Metastatic Pancreatic Carcinoma in the Ovary (tissue), 1 donor: ENCODE measurements around a stretch of chr1.

DNA sequence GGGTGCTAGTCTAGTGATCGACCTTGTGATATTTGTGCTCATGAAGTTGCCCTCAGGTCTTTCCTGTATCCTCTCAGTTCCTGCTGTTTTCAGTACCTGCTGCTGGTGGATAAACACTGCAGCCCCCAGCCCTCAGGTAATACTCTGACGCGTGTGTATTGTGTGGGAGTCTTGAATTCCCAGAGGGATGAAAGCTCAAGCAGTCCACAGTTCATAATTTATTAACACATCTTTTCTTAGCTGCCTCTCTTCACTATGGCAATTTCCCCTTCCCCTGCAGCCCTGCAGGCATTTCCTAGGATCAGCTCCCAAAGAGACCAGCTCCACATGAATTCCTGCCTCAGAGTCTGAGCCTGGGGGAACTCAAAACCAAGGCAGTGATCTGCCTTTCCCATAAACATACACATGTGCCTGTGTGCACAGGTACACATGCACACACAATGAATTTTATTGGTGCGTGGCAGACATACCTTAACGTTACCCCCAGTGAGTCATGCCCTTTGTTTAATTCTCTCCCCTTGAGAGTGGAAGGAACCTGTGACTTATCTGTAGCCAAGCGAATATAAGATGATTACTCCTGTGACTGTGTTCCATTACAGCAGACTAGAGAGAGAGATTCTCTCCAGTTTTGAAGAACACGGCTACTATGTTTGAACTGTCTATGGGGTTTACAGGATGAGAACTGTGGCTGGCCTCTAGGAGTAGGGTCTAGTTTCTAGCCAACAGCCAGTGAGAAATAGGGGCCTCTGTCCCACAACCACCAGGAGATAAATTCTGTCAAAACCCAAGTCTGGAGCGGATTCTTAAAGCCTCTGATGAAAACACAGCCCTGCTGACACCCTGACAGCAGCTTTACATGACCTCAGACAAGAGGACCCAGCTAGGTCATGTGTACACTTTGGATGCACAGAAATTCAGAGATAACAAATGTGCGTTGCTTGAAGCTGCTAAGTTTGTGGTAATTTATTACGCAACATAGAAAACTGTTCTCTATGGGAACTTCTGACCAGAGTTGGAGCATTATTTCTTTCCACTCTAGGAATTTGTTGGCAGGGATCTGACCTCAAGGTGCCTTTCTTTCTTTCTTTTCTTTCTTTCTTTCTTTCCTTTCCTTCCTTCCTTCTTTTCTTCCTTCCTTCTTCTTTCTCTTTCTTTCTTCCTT, 14.3 kb upstream of the HMGCS2 start:
- PRO-cap: no peak

GRCh38 chr1:119913946-119914734, 17.8 kb upstream of the ADAM30 start:
- PRO-cap: no peak

DNA sequence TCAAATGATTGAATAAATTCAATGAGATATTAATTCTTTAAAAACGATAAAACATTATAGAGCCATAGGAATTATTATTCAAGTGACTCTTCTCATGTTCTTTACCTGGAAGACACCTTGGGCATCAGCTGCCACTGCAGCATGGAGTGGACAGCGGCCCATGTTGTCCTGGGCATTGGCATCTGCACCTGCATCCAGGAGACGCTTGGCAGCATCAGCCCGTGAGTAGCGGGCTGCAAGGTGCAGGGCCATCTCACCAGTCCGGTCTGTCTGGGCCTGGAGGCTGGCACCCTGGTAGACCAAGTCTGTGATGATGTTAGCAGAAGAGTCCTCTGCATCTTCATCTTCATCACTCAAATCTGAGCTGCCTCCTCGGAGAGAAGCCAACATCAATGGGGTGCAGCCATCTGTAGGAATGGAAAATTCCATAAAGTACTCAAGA, 22.9 kb upstream of the ADAM30 start:
- PRO-cap: no peak

- PRO-cap: no peak
Observed at GRCh38 chr1:119920187-119920659, 23.9 kb upstream of the ADAM30 start.

GRCh38 chr1:119965128-119965327, 68.7 kb upstream of the ADAM30 start:
- PRO-cap: no peak

- PRO-cap: unidirectional peak, plus-strand start at chr1:120068862
Observed at GRCh38 chr1:120068788-120069064, 736 bp downstream of the NOTCH2 start.

DNA sequence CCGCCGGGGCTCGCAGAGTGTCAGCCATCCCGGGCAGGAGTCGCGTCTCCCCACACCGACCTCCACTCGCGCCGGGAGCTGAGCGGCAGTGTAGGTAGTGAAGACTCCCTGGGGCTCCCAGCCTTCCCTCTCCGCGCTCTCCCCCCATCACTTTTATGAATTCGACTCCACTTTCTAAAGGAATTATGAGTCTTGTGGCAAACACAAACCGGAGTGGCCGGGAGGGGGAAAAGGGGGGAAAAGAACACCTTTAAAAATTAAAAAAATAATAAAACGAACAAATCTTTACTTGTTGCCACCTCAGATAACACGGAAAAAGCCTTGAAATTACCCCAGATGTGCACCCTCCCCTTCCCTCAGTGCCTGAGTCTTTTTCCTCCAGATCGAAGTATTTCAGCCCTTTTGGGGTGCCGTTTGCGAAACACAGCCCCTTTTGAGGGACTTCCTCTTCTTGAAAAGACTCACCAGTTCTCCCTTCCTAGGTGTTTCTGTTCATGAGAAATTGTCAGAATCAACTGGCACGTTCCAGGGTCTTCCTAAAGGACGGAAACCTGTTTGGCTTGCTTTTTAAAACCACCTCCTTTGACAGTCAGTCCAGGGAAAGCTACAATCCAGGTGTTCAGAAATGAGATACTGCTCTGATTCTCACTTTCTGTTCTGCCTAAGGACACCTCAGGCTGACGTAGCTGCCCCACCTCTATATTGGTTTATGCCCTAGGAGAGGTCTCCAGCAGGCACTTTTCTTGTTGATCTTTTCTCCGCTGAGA, 72.3 kb upstream of the NBPF8 start:
- PRO-cap: unidirectional peak, minus-strand start at position 73 of the sequence

- PRO-cap: no peak
Observed at GRCh38 chr1:120432912-120433811, 18.3 kb downstream of the NBPF8 start.

DNA sequence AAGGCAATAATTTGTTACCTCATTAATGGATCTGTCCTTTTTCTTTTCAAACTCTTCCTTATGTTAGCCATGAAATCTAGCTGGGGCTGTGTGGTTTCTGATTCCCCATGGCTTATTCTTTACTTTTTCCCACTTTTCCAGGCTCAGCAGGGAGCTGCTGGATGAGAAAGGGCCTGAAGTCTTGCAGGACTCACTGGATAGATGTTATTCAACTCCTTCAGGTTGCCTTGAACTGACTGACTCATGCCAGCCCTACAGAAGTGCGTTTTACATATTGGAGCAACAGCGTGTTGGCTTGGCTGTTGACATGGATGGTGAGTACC, 46.2 kb downstream of the NBPF8 start:
- PRO-cap: no peak

DNA sequence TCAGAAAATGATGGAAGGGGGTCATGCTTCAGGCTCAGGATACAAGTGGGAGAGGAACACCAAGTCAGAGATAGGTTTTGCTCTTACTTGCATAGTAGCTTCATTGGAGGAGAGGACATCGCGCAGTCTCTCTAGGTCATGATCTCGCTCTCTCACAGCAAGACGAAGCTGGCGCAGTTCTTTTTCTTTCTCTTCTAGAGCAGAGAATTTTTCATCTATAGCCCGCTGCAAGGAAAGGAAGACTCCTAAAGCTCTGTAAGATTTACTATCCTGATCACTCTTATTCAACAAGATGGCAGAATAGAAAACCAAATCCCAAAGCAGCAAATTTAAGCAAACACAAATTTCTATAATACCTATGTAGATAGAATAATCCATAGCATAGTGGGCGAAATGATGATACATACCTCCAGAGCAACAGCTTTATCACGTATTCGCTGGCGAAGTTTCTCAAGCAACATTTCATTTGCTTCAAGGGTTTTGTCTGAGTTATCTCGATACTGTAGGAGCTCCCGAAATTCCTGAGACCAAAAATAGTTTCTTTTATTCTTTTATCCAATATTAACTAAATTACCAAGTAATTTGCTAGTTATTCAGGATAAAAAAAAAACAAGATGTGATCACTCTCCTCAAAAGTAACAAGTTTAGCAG, 129.2 kb downstream of the NBPF8 start:
- PRO-cap: no peak

DNA sequence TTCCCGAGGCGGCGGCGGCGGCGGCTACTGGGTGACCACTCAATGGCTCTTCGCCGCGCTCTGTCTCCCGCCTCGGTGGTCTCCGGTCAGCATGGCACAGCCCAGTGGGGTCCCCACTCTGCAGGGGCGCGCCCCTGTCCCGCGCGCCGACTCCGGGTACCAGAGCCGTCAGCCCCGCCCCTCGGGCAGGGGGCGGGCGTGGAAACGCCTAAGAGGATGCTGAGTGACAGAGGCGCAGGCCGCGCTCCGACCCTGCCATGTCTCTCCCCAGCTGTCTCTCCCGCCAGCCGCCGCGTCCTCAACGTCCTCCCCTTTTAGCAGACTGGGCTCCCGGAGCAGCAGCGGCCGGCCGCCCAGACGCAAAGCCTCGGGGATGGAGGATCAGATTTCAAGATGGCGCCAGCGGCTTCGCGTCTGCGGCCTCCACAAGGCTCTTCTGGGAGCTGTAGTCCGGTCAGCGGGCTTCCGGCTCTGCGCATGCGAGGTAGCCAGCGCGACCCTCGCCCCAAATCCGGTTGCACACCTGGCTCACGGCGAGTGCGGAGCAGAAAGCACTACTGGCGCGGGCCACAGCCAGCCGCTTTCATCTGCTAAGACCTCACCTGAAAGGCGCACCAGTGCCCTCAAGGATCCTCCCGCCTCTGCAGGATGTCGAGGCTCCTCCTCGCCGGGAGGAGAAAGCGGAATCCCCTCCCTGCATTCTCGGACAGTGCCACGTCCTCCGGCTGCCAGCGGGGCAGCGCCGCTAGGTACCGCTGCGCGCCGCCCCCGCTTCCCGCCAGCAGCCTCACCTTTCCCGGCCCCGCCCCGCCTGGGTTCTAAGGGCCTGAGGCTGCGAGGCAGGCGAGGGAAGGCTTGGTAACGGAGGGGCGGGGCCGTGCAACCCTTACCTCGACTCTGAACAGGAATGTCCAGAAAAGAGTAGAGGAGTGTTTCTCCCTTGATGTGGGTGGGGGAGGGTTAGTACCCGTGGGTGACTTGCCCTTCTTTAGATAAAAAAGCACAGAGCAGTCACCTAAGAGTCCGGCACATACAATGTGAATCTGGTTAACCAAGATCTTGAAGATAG, 143.7 kb downstream of the NBPF8 start:
- PRO-cap: unidirectional peak, minus-strand start at position 154 of the sequence; unidirectional peak, minus-strand start at position 369 of the sequence

- PRO-cap: no peak
Observed at GRCh38 chr1:121087155-121087620, 97.0 kb downstream of the FAM72B start.

DNA sequence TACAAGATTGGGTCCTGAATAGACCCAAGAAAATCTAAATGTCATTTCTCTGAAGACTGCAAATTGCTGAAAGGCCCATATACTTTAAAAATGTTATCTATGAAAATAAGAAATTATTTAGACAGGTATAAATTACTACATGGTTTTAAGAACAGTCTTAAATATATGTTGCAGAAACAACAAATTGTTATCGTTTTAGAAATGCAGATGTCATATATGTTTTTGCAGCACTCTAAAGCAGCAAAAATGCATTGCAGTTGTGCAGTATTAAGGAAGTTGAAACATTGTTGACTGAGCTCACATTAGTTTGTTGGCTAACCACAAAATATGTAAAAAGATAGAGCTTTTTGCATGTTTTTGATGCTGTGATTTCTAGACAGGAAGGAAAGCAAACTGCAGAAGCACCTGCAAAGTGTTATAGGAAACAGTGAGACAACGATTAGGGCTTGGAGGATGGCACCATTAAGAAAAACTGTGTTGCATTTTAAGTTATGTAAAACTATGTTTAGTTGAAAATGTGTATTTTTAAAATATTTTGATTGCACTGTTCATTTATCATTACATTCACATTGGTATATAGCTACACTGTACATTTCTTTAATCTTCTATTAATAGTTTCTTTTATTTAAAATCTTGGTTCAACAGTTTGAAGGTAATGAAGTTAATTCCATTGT, 366.7 kb downstream of the SRGAP2C start:
- PRO-cap: no peak

GRCh38 chr1:143874565-143874873, 31.3 kb downstream of the H3-7 start:
- PRO-cap: no peak

GRCh38 chr1:144560027-144560308, 32.7 kb upstream of the PPIAL4F start:
- PRO-cap: no peak

- PRO-cap: no peak
Observed at GRCh38 chr1:144952445-144953024, 142.6 kb downstream of the SRGAP2B start.

DNA sequence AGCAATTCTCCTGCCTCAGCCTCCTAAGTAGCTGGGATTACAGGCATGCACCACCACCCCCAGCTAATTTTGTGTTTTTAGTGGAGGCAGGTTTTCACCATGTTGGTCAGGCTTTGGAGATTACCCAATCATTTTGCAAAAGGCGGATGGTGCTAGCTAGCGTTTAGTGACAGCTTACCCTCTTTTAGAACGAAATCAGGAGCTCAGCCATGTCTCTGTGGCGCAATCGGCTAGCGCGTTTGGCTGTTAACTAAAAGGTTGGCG, 33.2 kb downstream of the FAM72D start:
- PRO-cap: no peak

- PRO-cap: unidirectional peak, plus-strand start at chr1:145215893
Observed at GRCh38 chr1:145215711-145216251, 26.2 kb downstream of the PPIAL4D start.

- PRO-cap: no peak
Observed at GRCh38 chr1:145775437-145776066, 48.3 kb downstream of the RNF115 start.

- PRO-cap: no peak
Observed at GRCh38 chr1:145782387-145782880, 41.5 kb downstream of the RNF115 start.